HT-29 (cell line): ENCODE data around the gene RBMS2.

- RAMPAGE, long total RNA = no peak
Observed at GRCh38 chr12:56337560-56337980, 1.1 kb upstream of the IL23A start.

DNA sequence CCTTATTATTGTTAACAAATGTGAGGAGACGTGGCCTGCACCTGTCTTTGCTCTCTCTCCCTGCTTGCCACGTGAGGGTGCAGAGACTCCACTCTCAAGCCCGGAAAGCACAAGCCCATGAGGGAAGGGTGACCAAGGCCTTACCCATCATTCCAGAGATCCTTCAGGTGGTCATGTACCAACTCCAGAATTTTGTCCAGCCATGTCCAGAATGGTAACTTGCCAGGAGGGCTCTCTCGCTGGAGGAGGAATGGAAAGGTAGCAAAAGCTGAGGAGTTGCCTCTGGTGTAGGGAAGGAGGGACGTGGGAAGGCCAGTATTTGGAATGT is 9.7 kb downstream of the IL23A start:
- RAMPAGE, long total RNA = no peak

DNA sequence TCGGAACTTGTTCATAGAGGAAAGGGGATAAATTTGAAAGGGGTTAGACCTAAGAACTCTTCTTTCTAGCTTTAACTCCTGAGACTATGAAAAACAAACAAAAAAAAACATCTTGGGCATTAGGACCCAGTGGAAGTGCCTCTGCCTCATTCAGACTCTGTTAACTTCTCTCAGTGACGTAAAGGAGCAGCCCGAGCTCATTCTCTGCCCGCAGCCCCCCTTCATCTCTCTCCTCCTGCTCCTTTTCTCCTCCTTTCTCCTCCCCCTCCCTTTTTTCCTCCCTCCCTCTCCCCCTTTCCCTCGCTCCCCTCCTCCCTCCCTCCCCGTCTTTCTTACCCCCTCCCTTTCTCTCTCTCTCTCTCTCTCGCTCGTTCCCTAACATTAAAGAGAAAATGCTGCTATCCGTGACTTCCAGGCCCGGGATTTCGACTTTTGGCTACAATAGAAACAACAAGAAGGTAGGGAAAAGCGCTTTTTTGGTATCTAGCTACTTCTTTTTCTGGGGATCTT is at the start of gene RBMS2:
RBMS2 (plus strand) TSS at position 189 of the 510 bp plus-strand sequence.
- RAMPAGE, long total RNA = no peak

- RAMPAGE, long total RNA = no peak
Observed at GRCh38 chr12:56598660-56599459, 31.3 kb downstream of the BAZ2A start.

- RAMPAGE, long total RNA = no peak
Observed at GRCh38 chr12:56629455-56629906, 645 bp downstream of the BAZ2A start.

DNA sequence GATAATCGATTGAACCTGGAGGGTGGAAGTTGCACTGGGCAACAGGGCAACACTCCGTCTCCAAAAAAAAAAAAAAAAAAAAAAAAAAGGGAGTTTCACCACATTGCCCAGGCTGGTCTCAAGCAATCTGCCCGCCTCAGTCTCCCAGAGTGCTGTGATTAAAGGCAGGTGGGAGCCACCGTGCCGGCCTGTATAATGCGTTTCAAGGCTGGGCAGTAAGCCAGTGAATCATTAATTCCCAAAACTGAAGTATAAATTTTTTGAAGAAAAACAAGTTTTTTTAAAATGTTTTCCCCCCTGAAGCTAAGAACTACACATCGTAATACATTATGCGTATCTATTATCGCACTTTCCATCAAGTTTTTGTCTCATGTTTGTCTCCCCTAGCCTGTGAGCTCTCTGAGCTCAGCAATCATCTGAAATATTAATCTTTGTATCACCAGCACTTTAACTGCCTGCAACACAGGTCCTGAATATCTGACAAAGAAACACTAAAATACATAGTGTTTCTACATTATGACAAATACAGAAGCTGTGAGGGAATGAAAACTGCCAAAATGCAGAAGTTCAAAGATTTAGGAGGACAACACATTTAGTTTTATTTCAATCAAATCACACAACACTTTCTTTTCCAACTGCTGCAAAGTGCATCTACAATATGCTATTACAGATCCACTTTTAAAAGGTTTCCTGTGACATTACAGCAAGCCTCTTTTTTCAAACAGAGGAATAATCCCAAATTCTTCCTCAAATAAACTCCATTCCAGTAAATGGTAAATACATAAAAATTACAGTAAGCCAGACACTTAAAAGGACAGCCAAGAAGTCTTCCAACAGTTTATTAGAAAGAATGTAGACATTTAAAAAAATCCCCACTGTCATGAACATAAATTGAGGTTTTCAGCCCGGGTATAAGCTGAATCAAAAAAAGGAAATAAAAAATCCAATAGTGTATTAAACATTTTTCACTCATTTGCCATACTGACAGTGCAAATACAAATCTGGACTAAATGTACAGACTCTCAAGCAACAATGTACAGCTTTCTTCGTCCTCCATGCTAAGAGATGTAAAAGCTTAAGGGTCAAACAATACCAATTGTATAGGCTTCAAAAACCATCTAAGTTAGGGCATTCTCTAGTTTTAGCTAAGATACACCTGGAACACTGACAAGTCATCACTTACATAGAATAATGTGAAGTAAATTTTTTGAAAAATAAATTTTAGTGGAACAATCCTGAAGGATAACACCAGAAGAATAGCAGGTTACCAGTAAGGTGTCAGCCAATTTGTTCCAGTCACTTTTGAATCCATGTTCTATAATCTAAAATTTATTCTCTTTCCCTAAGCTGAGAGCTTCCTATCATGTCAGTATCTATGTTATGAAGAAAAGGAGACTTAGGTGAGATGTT is 17.5 kb upstream of the ATP5F1B start:
- RAMPAGE, long total RNA = no peak

DNA sequence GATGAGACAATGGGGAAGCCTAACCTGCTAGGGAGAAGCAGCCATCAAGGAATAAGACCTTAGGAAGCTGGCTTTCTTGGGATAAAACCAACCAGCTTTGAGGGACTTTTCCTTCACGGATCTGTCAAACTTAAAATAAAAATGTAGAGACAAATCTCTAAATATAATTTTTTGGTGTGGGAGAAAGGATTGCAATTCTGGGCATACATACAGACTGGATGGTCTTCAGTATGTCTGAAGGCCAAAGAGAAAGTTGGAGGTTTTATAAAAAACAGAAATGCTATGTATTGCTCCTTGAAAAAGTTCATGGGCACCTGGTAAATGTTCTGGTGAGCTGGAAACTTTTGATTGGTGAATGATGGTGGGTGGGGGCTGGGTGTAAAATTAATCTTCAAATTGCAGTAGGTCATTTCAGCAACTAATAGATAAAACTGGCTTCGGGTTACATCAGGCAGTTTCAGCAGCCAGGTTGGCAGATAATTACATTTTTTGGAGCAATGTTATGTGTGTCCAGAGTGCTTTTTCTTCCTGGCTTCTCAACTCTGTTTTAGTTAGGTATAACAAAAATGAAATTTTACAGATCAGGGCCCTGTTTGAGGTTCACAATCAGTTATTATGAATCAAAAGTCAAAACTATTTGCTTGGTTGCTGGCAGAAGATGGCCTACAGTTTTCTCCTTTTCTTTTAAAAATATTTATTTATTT is 35.3 kb downstream of the SDR9C7 start:
- RAMPAGE, long total RNA = no peak

DNA sequence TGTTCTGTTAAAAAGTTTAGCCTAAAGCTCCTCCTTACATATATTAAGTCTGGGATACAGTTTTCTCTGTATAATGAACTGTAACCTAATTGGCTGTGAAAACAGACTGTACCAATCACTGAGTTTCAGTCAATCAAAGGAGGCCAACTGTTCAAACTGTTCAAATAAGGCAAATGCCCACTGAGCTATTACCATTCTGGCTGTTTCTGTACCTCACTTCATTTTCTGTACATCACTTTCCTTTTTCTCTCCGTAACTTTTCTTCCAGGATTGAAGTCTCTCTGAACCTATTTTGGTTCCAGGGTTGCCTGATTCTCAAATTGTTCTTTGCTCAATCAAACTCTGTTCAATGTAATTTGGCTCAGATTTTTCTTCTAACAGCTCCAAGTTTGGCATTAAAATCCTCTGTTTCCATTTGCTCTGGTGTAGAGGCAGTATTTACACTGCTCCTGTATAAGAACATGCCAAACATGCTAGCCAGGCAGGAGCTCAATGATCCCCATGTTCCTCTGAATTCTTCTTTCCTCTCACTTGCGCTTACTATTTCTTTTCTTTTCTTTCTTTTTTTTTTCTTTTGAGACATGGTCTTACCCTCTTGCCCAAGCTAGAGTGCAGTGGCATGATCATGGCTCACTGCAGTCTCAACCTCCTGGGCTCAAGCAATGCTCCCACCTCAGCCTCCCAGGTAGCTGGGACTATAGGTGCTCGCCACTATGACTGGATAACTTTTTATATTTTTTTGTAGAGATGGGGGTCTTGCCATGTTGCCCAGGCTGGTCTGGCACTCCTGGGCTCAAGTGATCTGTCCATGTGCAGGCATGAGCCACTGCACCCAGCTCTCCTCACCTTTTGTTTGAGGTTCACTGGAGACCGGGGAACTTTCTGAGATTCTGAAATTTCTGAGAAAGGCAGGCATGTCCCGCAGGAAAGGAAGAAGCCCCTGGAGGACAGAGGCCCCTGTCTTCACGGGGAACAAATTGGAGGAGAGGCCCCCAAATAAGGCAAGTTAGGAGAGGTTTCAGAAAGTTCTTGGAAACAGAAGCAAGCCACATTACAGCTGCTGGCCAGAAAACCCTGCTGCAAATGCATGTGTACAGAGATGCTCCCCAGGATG is 17.1 kb downstream of the SDR9C7 start:
- RAMPAGE, long total RNA = no peak

DNA sequence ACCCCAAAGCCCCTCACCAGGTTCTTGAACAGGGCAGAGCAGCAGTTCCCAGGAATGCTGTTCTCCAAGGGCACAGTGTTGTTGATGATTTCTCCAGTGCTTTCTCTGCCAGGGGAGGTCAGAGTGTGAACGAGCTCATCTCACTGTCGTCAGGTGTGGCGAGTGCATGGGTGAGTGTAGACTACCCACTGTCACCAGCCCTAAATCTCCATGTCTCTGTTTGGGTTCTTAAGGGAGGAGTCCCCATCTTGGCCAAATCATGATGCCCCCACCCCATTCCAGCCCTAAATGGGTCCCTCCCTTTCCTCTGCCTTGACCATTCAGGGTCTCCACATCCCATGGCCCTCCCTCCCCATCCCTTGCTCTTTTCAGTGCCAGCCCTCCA is 6.5 kb downstream of the STAT6 start:
- RAMPAGE, long total RNA = no peak

DNA sequence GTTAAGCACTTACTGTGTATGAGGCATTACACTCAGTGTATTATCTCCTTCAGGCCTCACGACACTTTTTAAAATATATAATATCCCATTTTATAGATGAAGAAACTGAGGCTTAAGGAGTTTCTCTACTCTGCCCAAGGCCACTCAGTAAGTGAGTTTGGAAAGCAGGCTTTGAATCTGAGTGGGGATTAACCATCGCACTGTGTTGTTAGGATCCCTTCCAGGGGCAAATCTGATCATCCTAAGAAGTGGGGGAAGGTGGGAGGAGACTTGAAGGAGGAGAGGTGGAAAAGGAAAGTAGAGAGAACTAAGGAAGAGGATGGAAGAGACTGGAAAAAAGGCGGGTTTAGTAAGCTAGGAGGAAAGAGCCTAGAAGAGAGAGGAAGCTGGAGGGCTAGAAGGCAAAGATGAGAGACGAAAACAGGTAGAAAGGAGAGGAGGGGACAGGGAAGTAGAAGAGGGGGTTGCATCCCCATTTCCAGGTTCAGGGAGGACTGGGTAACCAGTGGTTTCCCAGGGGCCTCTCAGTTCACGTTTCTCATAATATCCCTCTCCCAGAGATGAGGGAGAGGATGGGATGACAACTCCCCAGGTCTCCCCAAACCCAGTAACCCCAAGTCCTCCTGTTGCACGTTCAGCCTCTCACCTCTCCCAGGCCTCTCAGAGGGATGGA is 1.7 kb downstream of the STAT6 start:
- RAMPAGE, long total RNA = no peak

GRCh38 chr12:57145606-57146172 is 17.4 kb downstream of the LRP1 start:
- RAMPAGE, long total RNA = no peak

GRCh38 chr12:57149206-57149924 is 21.1 kb downstream of the LRP1 start:
- RAMPAGE, long total RNA = no peak

- RAMPAGE, long total RNA = no peak
Observed at GRCh38 chr12:57152522-57153365, 24.5 kb downstream of the LRP1 start.

DNA sequence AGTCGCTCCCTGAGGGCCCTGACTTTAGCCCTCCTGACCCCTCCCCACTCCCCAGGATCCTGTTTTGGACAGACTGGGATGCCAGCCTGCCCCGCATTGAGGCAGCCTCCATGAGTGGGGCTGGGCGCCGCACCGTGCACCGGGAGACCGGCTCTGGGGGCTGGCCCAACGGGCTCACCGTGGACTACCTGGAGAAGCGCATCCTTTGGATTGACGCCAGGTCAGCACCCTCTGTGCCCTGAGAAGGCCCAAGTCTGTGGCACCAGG is 39.3 kb upstream of the NXPH4 start:
- RAMPAGE, long total RNA = no peak

- RAMPAGE, long total RNA = no peak
Observed at GRCh38 chr12:57184588-57185242, 31.9 kb upstream of the NXPH4 start.

- RAMPAGE, long total RNA = no peak
Observed at GRCh38 chr12:57210013-57210674, 6.5 kb upstream of the NXPH4 start.

DNA sequence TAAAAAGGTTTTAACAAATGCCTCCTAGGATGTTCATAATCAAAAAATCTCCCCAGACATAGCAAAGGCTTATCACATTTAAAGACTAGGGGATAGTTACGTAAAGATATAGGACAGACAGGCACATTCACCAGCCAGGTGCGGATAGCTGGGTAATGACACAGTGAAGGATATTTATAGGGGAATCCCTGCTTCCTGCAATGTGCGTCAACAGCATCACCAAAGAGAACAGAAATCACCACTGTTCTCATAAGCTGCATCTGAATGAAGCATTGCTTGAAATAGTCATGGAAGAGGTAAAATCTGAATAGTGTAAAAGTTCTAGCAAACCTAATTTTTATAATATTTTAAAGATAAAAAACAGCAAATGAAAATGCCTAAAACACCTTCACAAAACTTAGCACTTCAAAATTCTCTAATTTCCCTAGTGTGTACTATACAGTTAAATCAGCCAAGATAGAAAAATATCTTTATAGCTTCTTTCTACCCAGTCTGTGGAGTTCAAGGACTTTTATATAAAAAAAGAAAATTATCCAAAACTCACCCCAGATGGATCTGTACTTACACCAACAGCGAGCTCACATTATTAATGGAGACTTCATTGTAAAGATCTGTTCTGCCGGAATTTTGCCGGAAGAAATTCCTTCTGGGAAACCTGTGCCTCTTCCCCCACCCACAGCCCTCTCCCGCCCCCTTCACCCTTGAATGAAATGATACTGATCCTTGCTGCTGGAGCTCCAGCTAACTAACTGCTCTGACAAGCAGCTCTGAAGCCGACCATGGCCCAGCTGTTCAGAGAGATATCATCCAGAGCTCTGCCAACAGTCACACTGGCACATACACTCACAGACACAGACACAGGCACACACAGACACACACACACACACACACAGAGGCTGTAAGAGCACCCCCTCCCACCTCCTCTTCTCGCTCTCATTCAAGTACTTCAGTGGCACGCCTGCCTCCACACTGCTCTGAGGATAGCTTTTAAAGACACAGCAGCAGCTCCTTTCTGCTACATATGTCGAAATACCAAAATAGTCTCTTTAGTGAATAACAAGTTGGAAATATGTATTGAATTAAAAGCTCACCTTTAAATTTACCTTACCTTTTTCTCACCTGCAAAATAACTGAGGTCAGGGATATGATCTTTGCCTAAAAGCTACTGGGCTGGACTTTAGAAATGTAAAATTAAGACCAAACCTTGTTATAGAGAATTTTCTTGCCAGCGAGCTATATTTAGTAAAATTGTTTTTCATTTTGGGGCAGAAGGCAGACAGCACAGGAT is 88.8 kb downstream of the R3HDM2 start:
- RAMPAGE, long total RNA = no peak

DNA sequence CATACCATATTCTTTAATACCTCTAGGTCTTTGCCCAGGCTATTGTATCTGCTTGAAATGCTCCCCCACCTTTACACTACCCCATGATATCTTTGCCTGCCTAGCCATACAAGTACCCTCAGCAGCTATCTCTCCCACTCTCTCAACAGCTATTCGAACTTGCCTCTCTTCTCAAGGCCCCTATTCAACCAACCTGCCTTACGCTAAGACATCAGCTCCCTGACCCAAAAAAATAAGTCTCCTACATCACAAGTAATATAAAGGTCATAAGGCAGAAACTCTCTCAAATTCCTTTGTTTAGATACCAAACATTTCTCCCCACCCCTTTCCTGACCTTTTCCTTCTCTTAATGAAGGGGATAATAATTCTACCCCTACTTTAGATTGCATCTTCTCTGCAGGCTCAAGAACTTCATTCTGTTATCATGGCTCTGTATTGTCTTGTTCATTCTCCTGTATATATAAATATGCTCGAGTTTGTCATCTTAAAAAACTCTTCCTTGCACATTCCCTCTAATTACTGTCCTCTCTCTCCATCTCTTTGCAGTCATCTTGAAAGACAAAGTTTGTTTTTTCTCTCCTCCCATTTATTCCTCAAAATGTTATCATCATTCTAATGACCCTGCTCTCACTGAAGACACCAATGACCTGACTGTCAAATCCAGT is 11.0 kb downstream of the R3HDM2 start:
- RAMPAGE, long total RNA = no peak

DNA sequence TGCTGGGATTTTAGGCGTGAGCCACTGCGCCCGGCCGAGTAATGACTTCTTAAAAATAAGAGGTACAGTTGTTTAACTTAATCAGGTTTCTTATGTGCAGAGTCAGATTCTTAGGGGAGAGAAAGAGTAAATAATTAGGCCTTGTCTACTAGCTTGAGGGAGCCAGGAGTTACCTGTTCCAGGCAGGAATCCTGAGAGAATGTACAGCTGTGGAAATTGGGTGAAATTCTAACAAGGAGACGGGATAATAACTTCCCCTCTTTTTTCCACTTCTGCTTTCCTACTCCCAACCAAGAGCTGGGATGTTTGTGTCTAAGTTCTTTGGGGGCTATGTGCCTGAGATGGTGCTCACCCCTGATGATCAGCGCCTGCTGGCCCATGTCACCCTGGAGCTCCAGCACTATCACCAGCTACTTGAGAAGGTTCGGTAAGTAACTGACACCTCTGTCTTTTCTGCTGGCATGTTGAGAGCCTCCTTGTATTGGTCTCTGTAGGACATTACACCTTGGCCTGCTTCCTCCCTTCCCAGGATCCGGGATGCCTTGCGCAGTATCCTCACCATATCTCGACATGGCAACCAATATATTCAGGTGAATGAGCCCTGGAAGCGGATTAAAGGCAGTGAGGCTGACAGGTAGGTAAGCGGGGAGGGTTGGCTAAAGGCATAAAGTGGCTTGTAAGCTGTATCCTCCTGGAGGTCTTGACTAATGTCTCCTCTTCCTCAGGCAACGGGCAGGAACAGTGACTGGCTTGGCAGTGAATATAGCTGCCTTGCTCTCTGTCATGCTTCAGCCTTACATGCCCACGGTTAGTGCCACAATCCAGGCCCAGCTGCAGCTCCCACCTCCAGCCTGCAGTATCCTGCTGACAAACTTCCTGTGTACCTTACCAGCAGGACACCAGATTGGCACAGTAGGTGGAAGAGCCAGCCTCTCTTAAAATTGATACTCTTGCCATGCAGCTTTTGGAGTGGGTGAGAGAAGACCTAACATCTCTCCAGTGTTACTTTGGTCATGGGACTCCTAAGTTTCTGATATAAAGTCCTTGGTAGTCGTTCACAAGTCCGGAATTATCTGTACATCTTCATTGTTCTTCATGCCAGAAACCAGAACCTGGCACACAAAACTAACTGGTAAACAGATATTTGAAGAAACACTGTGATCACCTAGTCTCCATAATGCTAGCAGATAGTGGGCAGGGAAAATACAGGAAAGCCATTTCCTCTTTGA is 5.5 kb downstream of the DDIT3 start:
- RAMPAGE, long total RNA = no peak

- RAMPAGE, long total RNA = no peak
Observed at GRCh38 chr12:57516746-57517735, 3.3 kb downstream of the DDIT3 start.